Foreskin keratinocyte (primary cell): ENCODE measurements around a stretch of chr17.

DNA sequence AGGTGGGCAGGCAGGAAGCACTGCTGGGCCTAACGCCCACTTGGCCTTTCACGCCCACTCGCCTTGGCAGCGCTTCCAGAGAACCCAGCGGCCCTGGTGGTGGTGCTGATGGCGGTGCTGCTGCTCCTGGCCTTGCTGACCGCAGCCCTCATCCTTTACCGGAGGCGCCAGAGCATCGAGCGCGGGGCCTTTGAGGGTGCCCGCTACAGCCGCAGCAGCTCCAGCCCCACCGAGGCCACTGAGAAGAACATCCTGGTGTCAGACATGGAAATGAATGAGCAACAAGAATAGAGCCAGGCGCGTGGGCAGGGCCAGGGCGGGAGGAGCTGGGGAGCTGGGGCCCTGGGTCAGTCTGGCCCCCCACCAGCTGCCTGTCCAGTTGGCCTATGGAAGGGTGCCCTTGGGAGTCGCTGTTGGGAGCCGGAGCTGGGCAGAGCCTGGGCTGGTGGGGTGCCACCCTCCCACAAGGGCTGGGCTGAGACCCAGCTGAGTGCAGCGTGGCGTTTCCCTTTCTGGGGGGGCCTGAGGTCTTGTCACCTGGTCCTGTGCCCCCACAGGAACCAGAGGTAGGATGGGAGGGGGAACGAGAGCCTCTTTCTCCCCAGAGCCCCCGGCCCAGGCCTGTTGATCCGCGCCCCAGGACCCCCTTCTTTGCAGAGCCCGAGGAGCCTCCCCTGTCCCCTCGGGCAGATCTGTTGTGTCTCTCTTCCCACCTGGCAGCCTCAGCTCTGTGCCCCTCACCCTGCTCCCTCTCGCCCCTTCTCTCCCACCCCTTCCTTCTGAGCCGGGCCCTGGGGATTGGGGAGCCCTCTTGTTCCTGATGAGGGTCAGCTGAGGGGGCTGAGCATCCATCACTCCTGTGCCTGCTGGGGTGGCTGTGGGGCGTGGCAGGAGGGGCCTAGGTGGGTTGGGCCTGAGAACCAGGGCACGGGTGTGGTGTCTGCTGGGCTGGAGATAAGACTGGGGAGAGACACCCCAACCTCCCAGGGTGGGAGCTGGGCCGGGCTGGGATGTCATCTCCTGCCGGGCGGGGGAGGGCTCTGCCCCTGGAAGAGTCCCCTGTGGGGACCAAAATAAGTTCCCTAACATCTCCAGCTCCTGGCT is 65.0 kb downstream of the MRC2 start:
- RAMPAGE, total RNA: no peak

- RAMPAGE, total RNA: no peak
These were observed 26.2 kb downstream of the CYB561 start for GRCh38 chr17:63419726-63420458.

GRCh38 chr17:63549633-63550316 is 502 bp upstream of the DCAF7 start:
- RAMPAGE, total RNA: no peak

GRCh38 chr17:63597508-63597850 is 3.2 kb upstream of the TACO1 start:
- RAMPAGE, total RNA: no peak

GRCh38 chr17:63632443-63632809 is 10.2 kb downstream of the MAP3K3 start:
- RAMPAGE, total RNA: no peak

DNA sequence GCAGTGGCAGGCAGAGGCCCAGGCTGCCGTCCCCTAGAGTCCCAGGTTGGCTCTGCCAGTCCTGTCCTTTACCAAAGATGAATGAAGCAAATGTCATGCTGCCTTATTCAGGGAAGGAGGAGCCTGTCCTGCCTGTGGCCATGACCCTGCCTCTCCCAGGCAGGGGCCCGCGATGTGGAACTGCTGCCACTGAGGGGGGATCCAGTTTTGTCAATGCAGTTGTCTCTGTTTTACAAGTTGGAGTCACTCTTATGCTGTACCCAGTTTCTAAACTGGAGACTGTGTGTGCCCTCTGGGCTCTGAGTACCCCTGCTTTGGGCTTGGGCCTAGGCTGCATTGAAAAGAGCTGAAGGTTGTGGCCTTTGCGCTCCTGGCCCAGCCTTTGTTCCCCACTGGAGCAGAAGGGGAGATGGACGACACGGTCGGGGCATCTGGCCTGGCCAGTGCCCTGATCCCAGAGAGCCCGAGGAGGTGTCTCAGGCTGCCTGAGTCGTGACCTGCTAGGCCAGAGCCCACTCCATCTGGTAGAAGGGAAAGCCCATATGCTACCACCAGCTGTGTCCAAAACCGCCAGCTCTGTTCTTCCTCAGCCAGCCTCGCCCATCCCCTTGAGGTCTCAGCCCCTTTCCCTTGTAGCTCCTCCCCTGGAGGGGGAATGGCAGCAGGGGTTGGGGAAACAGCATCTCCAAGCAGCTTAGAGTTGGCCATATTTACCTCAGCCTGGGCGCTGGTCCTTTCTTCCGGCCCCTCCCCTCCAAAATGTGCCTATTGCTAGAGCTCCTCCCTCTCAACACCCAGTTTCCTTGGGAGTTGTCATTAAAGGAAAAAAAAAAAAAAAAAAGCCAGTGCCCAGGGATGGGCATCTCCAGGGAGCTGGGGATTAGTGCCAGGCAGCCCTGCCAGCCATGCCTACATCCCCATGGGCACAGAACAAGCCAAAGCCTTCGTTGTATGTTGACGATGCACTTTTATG is 5.4 kb downstream of the LIMD2 start:
- RAMPAGE, total RNA: no peak

DNA sequence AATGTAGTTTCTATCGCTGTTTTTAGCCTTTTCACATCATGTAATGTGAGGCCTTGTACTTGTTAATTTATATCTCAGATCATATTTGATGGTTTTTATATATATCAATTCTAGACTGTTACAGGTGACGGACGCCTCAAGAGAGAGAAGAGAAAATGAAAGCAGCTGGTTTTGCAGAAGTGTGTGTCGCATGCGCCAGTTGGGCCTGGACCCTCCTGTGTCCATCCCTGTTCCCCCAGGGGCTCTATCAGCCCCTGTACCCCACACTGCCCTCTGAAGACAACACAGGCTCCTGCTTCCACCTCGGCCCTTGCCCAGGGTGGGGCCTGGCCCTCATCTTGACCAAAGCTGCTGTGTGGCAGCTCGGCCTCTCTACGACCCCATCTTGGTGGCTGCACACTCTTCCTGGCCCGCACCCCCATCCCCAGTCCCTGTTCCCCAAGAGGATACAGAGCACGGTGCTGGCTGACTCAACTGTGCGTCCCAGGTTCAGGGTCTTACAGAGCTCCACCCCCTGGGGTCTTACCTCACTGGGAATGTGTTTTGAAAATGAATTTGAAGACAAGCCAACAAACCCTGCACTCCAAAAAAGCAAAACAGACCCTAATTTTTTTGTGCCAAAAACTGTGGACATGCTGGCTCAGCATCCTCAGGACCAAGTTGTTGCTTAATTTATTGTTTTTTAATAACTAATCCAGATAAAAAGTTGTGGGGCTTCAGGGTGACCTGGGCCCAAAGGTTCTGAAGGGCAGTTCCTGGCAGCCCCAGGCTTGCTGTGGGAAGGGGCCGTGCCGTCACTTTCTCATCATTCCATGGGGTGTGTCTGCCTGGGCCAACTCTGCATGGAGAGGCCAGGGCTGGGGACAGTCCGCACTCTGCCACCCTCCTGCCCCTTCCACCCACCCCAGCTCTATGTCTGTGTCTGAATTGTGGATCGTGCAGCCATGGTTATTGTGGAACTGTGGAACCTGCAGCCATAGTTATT is 4.4 kb downstream of the LIMD2 start:
- RAMPAGE, total RNA: no peak

- RAMPAGE, total RNA: no peak
These were observed 1.4 kb upstream of the LIMD2 start for GRCh38 chr17:63701198-63701817.

DNA sequence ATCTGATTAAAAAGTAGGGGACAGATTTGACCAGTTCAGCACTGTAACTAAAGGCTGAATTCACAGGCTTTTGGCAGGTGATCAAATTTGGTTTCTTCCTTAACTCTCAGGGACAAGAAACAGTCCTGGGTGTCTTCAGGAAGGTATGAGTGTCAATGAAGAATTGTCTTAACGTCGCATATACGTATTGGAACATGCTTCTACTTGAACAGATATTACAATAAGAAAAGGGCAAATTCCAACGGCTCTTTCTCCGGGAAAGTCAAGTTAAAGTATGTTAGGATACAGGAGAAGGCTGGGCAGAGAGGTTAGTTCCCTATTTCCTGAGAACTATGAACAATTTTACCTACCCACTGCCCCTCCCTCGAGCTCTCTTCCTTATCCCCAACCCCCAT is 784 bp downstream of the STRADA start:
- RAMPAGE, total RNA: no peak

DNA sequence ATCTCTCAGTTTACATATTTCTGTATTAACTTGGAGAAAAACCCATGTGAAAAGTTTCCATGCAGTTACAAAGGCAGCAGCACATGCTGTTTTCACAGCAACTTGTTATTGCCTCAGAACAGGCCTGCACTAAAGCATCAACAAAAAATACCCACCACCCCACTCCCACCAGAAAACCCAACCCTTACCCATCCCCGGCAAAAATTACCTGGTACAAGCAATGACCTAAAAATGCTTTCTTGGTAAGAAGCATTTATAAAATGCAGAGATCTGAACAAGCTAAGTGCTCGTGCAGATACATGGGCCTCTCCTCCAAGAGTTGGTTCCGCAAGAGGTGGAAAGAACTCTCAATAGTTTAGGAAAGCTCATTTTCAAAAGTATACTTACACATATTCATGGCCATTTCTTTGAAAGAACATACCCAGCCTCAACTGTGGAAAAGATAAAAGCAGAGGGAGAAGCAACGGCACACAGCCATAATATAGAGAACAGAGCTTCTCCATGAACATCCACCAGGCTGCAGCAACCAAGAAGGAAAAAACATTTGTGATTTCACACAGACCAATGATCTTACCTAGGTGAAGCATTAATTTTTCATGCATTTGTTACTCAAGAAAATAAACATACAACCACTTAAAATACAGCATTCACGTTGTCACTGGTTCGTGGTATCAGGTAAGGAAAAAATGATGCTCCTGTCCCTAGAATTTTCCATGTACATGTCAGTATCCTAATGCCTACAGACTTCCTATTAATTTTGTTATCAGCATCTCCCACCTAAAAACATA is 4.1 kb upstream of the STRADA start:
- RAMPAGE, total RNA: no peak

DNA sequence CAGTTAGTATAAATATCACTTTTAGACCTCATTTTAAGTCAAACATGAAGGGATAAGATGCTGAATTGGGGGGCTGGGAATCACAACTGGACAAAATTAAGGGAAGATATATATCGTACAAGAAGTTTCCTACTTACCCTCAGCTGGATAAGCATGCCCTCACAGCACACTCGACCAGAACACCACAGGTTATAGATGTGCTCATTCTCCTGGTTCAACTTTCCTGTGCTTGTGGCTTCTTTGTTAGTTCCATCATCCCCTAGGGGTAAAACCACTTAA is 12.4 kb downstream of the CCDC47 start:
- RAMPAGE, total RNA: no peak

GRCh38 chr17:63840376-63841018 is 2.0 kb downstream of the SMARCD2 start:
- RAMPAGE, total RNA: no peak

- RAMPAGE, total RNA: no peak
These were observed 4.7 kb downstream of the CD79B start for GRCh38 chr17:63927413-63927889.

DNA sequence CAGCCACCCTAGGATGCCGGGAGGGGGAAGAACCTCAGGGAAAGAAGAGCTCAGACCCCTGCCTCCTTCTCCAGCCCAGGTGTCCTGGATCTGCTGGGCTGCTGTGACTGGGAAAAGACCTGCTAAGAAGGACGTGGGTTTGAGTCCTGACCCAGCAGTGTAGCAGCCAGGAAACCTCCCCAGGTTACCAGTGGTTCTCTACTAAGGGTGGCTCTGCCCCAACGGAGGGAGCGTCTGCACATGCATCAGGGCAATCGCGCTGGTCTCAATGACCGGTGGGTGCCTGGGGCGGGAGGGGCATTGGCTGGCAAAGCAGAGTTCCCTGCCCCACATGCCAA is 2.6 kb upstream of the CD79B start:
- RAMPAGE, total RNA: no peak

GRCh38 chr17:63962864-63963544 is 9.7 kb downstream of the SCN4A start:
- RAMPAGE, total RNA: no peak

DNA sequence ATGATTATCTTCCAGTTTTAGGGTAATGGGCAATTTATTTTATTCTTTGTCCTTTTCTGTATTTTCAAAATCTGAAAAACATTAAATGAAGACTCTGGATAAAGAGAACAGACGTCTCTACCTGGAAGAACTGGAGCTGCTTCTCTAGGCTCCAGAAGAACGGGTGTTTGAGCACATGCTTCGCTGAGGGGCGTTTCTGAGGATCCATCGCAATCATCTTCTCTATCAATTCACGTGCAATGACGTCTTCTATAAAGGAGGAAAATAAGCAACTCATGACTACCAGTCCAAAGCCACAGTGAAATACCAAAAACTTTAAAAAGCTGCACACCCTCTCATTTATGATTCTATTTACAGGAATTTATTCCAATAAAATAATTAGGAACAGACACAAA is 27.3 kb upstream of the ICAM2 start:
- RAMPAGE, total RNA: no peak

- RAMPAGE, total RNA: no peak
These were observed 39.4 kb upstream of the ICAM2 start for GRCh38 chr17:64059922-64060132.

DNA sequence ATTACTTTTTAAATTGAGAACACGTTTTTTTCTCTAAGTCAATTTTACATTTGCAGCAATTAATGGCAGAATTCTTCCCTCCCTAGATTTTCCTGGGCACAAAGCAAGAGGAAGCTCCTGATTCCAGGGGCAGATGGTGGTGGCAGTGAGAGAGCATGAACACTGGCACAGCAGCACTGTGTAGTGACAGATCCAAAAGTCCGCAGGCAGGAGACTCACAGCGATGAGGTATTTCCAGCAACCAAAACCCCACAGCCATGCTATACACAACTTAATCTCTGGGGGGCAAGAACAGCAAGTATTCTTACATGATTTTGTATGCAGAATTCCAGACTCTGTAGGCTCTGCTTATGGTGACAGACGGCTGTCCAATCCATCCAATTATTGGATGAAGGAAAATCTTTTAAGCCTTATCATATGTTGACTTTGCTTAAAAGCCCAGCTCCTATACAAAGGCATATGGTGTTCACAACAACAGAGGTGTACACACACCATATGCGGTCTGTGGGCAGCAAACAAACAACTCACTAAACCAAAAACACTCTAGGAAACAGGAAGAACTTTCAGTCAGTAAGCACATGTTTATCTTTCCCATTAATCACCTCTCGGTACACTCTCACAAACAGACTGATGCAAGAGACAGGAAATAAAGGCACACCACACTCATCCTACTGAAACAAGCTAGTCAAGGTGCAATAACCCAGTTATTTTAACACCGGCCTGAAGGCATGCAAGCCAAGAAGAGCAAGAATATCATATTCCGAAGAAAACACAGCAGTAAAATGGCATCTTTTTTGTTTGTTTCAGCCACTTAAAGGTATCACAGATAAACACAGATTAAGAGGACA is 48.0 kb downstream of the ERN1 start:
- RAMPAGE, total RNA: no peak

- RAMPAGE, total RNA: no peak
These were observed 42.3 kb downstream of the ERN1 start for GRCh38 chr17:64087346-64088421.

GRCh38 chr17:64106928-64107422 is 23.0 kb downstream of the ERN1 start:
- RAMPAGE, total RNA: no peak